Metastatic Lung Carcinoma in the Adrenal Gland (tissue), 1 donor: ENCODE measurements around the genes KATNB1 and GOT2.

- PRO-cap = no peak
These were observed 8.1 kb downstream of the CCDC102A start for GRCh38 chr16:57528215-57528717.

- PRO-cap = no peak
These were observed 6.3 kb downstream of the CCDC102A start for GRCh38 chr16:57529951-57530599.

GRCh38 chr16:57577708-57578300 is 35.4 kb downstream of the ADGRG5 start:
- PRO-cap = no peak

GRCh38 chr16:57590538-57590990 is 37.9 kb upstream of the ADGRG1 start:
- PRO-cap = no peak

DNA sequence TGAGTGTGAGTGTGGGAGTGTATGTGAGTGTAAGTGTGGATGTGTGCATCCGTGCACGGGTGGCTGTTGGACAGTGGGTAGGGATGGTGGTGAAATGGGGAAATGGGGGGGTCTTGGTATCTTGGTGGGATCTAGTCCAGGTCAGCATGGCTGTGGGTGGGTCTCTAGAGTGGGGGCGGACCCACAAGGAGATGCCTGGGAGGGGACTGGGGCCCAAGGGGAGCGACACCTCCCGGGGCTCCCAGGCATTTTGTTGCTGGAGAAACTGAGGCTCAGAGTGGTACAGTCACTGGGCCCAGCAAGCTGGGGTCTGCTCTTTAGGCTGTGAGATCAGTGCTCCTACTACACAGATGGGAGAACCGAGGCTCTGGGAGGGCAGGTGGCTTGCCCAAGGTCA is 633 bp downstream of the ADGRG1 start:
- PRO-cap = no peak

- PRO-cap = no peak
These were observed 4.0 kb downstream of the ADGRG1 start for GRCh38 chr16:57632365-57632964.

GRCh38 chr16:57646017-57646653 is 17.7 kb downstream of the ADGRG1 start:
- PRO-cap = no peak

- PRO-cap = unidirectional peak, plus-strand start at chr16:57735732; unidirectional peak, plus-strand start at chr16:57735795
These were observed at the start of gene KATNB1 for GRCh38 chr16:57735663-57736458. KATNB1 (plus strand) TSS chr16:57735770.

- PRO-cap = no peak
These were observed 21.5 kb downstream of the KATNB1 start for GRCh38 chr16:57756838-57757630.

DNA sequence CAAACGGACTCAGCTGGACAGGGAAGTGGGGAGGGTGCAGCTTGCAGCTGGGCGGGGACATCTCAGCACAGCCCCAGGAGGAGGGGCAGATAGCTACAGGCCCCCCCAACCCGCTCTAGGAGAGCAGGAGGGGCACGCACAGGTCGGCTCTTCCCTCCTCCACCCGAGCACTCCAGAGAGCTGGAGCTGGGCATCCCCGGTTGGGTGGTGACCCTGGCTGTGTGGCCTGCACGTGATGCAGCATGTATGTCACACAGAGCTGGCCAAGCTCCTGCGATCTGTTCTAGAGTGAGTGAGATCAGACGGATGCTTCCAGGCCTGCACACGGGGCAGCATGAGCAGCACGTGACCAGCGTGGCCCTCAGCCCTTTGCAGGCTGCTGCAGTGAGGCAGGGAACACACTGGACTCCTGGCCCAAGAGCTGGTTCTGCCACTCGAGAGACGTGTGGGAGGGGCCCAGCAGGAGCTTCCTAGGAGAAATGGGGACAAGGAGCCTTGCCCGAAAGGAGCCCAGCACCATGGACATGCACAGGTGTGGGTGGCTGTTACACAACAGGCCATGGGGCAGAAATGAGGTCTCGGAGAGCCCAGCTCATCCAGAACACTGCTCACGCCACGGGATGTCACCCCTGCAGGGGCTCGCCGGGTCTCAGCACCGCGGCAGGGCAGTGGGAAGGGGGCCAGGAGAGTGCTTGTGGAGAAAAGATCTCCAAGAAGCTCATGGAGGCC is 15.3 kb downstream of the KIFC3 start:
- PRO-cap = no peak

DNA sequence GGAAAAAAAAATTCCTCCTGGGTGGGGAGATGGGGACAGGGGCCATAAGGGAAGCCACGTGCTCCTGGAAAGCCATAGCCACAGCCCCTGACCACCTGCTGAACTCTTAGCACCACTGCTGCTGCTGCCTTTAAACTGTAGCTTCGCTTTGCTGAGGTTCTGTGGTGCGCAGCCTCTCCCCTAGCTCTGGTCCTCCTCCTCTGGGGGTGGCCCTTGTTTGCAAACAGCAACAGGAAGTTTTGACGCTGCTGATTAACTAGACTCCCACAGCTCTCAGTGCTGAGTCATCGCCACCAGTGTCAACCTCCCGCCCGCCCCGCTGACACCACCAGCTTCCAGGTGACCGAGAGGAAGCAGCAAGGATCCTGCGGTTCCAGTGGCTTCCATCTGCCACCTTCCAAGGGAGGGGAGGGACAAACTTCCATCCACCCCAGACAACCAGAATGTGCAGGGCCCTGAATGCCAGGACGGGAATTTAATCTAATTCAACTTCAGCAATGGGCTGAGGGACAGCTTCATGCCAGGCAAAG is 8.0 kb upstream of the KIFC3 start:
- PRO-cap = bidirectional peak, plus-strand start at position 331 of the sequence, minus-strand start at position 188 of the sequence

DNA sequence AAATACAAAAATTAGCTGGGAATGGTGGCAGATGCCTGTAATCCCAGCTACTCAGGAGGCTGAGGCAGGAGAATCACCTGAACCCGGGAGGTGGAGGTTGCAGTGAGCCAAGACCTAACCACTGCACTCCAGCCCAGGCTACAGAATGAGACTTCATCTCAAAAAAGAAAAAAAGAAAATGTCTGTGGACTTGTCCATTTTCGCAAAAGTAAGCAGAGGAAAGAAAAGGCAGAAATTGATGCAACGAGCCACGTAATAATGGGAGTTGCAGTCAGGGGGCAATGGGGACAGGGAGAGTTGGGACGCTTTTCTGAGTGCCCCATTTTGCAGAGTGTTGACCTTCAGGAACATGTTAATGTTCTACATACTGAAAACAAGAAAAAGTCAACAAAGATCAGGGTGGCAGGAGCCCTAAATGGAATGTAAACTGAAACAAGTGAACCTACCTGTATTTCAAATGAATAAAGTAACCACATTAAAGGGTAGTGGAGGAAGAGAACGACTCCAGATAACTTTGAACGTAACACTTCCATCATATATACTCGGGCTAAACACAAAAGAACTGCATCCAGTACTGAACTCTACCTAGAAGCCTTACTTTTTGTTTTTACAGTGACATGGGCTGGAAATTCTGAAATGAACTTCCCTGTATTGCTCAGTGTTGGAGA is 76.4 kb downstream of the CNGB1 start:
- PRO-cap = no peak

GRCh38 chr16:58026820-58027256 is 1.3 kb downstream of the MMP15 start:
- PRO-cap = unidirectional peak, minus-strand start at chr16:58027001

DNA sequence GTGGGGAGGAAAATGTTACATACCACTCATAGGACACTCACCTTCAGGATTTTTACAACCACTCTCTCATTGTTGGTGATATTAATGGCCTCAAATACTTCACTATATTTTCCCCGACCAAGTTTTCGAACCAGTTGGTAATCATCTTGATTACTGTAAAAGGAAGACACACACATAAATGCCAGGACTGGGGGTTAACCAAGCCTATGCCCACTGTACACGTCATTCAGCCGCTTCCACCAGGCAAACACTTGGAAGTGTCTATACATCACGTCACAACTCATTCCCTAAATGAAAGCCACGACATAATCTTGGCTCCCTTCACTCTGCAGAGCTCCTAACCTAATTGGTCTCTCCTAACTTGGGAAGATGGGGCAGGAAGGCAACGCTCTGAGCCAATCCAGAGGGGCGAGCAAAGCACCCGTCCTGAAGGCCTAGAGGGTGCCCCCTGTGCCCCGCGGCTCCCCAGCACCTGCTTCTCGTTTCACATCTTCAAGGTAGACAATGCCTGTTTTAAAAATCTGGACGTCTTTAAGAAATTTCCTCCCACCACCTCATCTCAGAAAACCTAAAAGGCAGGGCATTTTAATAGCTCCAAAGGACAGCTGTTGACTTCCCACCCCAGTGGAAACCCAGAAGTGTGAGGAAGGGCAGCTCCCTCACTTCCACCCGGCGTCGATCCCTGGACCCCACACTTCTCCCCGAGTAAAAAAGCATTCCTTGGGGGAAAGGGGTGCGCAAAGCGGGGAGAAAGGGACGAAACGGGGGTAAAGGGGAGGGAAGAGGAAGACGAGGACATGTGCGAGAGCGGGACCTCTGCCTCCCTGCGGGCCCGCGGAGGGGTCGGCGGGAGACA is 986 bp downstream of the CSNK2A2 start:
- PRO-cap = no peak

DNA sequence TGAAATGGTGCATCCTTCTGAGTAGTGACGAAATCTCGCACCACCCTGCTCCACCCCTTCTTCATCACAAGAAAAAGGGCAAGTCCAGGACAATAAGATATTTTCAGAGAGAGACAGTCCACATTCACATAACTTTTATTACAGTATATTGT is 23.7 kb upstream of the PRSS54 start:
- PRO-cap = no peak

GRCh38 chr16:58459327-58459662 is 40.6 kb upstream of the NDRG4 start:
- PRO-cap = unidirectional peak, plus-strand start at chr16:58459594

DNA sequence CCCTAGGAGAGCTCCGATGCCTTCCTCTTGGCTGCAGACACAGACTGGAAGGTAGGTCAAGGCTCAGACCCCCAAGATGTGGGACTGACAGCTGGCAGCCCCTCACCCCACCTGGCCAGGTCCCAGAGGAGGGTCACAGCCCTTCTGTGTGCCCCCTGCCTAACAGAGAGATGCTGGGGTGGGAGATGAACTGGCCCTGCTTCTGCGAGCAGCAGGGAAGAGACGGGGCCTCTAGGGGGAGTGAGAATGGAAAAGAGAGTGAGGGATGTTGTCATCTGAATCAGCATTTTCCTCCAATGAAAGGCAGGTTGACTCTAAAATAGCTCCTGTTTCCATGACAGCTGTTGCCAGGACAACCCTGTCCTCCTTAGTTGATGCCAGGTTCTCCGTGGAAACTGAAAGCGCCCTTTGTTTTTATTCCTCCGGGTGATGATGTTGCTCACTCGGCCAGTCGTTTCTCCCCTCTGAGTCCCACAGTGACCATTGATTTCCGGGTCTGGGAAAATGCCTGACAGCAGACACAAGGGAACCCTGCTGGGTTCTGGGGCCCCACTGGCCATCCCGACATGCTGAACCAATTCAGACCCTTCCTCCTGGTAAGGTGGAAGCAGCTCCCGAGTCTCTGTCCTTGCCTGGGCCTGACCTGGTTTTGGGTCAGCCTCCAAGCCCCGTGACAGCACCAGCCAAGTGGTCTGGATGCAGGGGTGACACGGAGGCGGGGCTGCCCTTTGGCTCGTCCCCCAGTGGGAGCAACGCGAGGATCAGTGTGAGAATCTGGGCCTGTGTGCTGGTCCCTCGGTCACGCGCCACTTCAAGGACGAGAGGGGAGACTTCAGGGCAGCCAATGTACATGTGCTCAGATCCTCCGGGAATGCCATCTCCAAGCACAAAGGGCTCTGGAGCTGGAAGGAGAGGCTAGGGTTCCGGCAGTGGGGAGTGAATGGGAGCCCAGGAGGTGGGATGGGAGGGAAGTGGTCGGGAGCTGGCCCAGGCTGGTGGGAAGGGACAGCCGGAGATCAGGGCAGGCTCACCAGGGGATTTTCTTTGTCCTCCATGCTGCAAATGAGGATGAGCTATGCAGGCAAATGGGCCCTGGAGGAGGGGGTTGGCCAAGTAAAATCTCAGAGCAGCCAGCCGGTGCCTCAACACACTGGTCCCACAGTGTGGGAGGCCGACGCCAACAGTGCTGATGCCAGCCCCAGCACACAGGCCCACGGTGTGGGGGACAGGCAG is 4.6 kb upstream of the NDRG4 start:
- PRO-cap = no peak

DNA sequence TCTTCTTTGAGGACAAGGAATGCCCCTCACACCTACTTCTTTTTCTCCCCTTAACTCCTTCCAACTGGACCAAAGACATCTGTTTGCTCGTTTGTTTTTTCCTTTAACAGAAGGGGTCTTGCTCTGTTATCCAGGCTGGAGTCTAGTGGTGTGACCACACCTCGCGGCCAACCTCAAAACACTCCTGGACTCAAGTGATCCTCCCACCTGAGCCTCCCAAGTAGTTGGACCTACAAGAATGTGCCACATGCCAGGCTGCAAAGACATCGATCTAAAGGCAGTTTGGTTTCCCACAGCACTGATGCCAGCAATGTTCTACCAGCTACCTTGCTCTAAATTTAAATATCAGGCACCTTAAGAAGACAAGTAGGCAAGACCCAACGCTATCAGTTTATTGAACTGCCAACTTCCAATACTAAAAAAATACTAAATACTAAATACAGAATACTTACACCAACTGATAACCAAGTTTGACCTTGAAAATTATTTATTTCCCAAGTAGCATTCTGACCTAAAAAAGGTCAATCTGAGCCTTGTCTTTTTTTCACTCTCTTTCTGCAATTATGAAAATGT is 17.7 kb downstream of the CNOT1 start:
- PRO-cap = no peak

GRCh38 chr16:58683185-58683896 is 1.2 kb downstream of the SLC38A7 start:
- PRO-cap = no peak

GRCh38 chr16:58733496-58734564 is at the start of gene GOT2:
GOT2 (minus strand) TSS chr16:58734316.
- PRO-cap = unidirectional peak, minus-strand start at chr16:58734307